ENCODE results near the gene NUP93.

GRCh38 chr16:54421923-54422581, 135.5 kb upstream of the IRX3 start:
- PRO-cap: no peak
- RRBS, 2 experiments: no CpG with 5 or more reads among the region's 4 CpGs

DNA sequence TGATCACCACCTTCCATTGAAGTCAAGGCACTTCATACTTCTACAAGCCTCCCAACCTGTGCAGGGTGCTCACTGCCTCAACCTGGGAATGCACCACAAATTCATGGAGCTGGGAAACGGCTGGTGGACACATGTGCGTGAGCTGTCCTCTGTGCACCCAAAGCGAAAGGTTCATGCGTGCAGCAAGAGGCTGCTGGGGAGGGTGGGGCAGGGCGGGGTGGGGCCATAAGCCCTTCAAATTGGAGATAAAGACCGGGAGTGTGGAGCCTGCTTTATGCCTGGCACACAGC, 302.8 kb upstream of the IRX3 start:
- PRO-cap: no peak
- RRBS, 2 experiments: no CpG with 5 or more reads among the region's 6 CpGs

DNA sequence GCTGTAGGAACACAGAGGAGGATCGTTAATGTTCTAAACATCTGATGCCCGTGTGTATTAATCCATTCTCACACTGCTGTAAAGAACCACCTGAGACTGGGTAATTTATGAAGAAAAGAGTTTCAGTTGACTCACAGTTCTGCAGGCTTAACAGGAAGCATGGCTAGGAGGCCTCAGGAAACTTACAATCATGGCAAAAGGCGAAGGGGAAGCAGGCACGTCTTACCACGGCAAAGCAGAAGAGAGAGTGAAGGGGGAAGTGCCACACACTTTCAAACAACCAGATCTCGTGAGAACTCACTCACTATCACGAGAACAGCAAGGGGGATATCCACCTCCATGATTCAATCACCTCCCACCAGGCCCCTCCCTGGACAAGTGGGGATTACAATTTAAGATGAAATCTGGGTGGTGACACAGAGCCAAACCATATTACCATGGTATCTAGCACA, 56.7 kb upstream of the IRX5 start:
- PRO-cap: no peak
- RRBS, 2 experiments: no CpG with 5 or more reads among the region's 7 CpGs

- PRO-cap: no peak
- RRBS, 2 experiments: no CpG with 5 or more reads among the region's 5 CpGs
Measured at GRCh38 chr16:54922904-54923486, 7.7 kb upstream of the IRX5 start.

GRCh38 chr16:54936468-54937064, 5.9 kb downstream of the IRX5 start:
- PRO-cap: no peak
- RRBS, 2 experiments: 96% methylated on average over 11 of the region's 40 CpGs

GRCh38 chr16:55012812-55013158, 82.1 kb downstream of the IRX5 start:
- PRO-cap: no peak
- RRBS, 2 experiments: no CpG with 5 or more reads among the region's 6 CpGs

GRCh38 chr16:55479829-55480862, 1.1 kb downstream of the MMP2 start:
- PRO-cap: no peak
- RRBS, 2 experiments: 6 to 59% methylated on average over 3 to 4 of the region's 39 CpGs

DNA sequence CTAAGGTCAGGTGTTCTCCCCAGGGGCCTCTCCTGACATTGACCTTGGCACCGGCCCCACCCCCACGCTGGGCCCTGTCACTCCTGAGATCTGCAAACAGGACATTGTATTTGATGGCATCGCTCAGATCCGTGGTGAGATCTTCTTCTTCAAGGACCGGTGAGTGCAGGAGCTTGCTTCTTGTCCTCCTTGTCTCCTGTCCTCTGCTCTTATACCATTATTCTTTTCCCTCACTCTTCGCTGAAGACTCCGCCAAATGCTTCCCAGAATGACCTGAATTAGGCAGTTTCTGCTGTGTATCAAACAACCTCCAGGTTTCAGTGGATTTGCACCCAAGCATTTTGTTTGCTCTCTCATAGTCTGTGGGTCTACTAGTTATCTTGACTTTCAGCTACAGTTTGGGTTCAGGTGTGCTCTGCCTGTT, 14.1 kb downstream of the MMP2 start:
- PRO-cap: no peak
- RRBS, 2 experiments: no CpG with 5 or more reads among the region's 7 CpGs

DNA sequence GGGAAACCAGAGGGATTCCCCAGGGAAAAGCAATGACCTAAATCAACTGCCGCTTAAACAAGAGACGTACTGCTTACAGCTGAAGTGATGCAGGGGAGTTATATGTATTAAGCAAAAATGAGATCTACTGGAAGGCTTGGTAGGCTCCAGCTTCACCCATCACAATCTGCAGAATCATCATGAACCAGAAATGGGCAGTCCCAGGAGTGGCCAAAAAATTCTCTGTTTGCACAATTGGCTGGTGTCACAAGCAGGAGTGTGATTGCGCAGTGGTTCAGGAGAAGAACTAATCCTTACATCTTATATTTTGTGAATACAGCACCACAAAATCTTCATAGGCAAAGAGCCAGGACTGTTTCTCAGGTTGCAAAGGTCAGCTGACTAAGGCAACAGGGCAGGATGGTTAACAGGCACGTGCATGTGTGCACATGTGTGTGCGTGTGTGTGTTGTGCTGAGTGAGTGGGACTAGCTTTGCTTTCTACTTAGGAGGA, 75.9 kb downstream of the CES1 start:
- PRO-cap: no peak
- RRBS, 2 experiments: no CpG with 5 or more reads among the region's 5 CpGs

DNA sequence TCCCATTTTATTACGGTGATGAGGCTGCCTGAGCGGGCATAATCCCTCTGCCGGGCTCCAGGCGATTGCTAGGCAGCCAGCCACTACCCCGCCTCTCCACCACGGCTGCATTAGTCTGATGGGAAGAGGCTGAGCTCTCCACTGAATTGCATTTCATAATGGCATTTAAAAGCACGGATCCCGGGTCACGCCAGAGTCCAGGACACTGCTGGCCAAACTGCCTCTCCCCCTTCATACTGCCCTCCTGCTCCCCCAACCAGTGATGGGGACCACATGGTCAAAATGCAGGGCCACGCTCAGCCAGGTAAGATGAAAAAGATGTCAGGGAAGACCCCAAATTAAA, 88.8 kb upstream of the GNAO1 start:
- PRO-cap: no peak
- RRBS, 2 experiments: no CpG with 5 or more reads among the region's 10 CpGs

- PRO-cap: no peak
- RRBS, 2 experiments: 0 to 2% methylated on average over 12 of the region's 47 CpGs
Measured at GRCh38 chr16:56193957-56194725, 2.9 kb downstream of the GNAO1 start.

DNA sequence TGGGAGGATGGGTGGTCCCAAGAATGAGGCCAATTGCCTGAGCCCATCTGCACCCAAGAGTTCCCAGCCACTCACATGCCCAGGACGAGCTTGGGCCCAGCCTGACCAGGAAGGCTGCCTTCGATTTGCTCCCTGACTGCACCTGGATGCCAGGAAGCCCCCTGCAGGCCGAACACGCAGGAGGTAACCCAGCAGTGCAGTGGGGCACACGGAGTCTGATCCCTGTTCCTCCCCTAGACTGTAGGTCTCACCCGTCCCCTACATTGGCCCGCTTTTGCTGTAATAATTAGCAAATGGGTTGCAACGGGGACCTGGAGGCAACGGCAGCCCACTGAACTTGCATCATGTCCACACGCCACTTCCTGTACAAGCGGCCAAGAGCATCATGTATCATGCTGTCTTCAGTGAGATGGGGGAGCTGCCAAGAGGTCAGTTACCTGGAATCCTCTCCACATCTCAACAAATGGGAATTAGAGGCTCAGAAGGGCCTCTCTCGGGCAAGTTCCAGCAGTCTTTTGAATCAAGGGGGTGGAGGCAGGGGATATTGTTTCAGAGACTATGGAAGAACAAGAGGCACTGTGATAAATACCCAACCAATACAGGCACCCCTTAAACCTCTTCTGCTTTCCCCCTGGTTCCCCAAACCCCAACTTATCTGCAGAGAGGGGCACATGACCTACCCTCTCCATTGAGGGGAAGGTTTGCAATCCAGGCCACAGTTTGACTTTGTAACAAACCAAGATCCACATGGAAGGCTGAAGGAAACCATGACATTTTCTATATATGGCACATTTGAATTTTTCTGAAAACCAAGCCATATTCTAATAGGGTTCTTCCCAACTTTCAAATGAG, 67.3 kb downstream of the AMFR start:
- PRO-cap: no peak
- RRBS, 2 experiments: no CpG with 5 or more reads among the region's 12 CpGs

- PRO-cap: no peak
- RRBS, 2 experiments: no CpG with 5 or more reads among the region's 1 CpG
Measured at GRCh38 chr16:56383970-56384453, 41.3 kb downstream of the AMFR start.

DNA sequence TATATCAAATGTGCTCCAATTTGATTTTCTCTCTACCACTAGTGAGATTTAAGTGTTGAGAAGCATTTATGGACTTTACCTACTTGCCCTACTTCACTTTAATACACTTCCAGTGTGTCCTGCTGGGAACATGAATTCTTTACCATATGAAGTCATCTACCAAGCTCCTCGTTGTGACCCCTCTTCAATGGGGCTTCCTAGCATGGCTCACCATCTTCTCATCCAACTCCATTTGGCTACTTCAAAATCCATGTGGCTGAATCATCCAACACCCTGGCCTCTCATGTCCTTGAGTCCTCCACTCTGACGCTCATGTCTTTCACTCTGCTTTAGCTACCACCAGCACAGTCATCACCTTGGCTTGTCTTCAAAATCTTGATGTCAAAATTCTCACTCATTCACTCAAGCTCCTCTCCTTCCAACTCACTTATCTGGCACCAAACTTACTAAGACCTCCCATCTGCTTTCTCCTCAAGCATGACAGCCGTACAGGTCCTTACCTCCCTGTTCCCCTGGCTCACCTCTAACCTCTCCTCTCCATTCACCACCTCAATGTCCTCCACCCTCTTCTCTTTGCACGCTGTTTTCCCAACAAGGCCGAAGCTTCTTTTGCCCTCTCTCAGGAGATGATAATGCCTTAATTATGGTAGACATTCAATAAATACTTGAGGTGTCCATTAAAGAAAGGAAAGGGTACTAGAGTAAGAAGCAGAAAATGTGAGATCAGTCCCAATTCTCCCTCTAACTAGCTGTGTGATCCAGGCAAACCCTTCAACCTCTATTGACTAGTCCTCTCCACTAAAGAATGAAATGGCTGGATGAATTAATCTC, 35.7 kb downstream of the AMFR start:
- PRO-cap: no peak
- RRBS, 2 experiments: no CpG with 5 or more reads among the region's 5 CpGs

DNA sequence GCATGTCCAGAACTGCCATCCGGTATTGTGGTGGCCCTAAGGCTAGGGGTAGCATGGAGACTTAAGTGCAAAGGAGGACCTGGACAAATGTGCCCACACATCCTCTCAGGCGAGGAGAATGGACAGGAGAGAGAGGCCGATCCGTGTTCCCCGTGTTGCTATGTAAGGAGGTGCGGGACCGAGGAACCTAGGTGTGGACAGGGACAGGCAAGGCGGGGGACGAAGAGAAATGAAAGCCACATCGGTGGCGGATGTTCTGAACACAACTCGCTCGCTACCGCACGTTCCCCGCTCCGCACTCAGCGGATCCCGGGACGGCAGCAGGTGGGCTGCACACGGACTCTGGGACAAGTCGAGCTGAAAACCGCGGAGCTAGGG, 533 bp upstream of the MT1E start:
- PRO-cap: no peak
- RRBS, 2 experiments: 87 to 98% methylated on average over 3 of the region's 24 CpGs

DNA sequence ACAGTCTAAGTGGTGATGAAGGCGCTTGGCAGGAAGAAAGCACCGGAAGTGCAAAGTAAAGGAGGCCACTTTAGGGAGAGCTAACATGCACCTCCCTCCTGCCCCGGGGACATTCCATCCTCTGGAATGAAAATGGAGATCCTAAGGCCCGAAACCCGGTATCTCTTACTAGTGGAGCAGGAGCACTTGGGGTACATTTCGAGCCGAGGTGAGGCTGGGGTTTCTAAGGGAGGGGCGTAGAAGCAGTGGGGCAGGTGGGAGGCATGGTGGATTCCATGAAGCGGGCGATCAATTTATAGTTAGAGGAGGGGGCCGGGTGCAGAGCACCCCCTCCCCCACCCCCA, 4.8 kb downstream of the MT1F start:
- PRO-cap: no peak
- RRBS, 2 experiments: 75 to 87% methylated on average over 1 to 2 of the region's 11 CpGs

DNA sequence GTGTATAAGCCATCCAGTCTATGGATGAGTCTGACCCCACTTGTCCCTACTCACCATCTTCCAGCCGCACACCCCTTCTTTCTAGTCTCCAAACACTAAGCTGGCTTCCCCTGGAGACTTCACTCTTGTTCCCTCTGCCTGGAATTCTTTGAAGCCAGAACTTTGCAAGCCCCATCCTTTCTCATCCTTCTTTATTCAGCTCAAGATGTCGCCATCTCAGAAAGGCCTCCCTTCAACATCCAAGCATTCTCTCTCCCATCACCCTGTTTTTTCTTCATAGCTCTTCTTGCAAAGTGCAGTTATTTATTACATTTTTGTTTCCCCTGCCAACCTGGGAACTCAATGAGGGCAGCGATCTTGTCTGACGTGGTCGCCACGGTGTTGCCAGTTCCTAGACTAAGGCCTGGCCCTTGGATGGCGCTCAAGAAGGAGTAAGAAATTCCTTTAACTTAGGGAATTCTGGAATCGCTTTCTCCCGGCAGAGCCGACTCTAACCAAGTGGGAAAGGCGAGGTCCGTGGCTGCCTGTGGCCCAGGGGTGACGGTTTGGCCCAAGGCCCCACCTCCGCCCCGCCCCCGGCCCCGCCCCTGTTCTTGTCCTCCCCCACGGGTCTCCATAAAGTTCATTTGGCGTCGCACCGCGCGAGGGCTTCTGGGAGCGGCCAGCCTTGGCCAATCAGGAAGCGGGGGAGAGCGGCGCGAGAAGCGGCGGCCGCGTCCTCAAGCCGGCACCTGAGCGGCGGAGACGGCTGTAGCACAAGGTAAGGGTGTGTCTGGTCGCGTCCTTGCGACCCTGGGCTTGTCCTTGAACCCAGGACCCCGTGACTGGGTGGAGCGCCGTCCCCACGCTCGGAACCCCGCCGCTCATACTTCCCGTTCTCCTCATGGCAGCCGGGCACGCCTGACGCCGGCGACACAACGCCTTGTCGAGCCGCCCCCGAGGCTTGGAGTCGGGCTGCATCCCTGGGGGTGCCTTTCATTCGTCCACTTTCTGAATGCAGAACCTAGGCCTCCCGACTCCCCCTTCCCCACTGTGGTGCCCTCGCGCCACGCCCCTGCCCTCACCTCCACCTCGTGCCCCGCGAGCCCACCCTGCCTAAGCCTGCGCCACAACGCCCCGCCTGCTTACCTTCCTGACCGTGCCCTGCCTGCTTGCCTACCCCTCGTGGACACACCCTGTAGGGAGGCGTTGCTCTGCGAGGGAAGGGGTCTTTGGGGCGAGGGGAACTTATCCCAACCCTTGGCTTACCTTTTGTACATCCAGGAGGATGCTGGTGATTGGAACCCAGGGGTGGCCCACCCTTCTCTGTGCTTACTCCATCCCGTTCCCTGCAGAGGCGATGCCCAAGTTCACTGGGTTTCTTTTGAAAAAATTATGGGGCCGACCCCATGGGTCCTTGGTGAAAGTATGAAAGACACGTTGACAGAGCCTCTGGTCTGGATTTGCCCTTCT, at the start of gene NUP93:
Gene NUP93 (plus strand): TSS at position 678 of the 1,452 bp plus-strand sequence.
- PRO-cap: bidirectional peak, plus-strand start at position 678 of the sequence, minus-strand start at position 500 of the sequence; bidirectional peak, plus-strand start at position 1,109 of the sequence, minus-strand start at position 1,131 of the sequence
- RRBS, 2 experiments: 0 to 5% methylated on average over 3 to 6 of the region's 77 CpGs

DNA sequence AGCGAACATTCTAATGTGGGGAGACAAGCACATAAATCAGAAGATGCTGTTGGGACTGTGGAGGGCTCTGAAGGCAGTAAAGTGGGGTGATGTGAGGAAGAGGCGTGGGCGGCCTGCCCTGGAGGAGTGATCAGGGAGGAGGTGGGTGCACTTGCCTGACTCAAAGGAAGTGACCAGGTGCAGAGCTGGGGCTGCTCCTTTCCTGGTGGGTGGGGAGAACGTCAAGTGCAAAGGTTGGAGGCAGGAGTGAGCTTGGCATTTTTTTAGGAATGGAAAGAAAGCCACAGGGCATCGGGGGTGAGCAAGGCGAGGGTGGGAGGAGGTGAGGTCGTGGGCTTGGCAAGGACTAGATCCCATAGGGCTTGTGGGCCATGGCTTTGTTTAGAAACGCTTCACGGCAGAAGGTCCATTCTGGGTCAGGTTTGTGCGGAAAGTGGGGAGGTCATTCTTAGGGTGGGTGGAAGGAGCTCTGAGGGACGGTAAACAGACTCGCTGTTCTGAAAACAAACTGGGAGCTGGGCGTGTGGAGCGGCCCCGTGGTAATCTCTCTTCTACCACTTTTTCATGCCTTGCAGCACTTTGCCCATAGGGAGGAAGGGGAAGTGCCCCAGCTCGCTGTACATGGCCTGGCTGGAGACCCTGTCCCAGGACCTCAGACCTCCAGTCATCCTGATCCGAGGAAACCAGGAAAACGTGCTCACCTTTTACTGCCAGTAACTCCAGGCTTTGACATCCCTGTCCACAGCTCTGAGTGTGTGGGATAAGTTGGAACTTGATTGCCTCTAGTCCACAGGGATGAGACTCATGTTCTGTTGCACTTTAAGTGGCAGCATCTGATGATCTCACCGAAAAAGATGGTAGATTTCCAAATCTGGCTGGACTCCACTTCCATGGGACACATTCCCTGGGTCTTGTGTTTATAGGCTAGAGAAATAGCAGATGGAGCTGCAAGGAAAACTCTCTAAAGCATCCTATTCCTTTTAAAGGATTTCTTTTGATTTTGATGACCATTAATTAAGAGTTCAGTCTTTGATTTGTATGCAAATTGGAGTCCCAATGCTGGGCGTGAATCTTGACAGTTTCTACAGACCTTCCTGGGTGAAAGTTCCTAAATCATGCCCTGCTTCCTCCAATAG, 18.9 kb upstream of the HERPUD1 start:
- PRO-cap: no peak
- RRBS, 2 experiments: no CpG with 5 or more reads among the region's 20 CpGs

DNA sequence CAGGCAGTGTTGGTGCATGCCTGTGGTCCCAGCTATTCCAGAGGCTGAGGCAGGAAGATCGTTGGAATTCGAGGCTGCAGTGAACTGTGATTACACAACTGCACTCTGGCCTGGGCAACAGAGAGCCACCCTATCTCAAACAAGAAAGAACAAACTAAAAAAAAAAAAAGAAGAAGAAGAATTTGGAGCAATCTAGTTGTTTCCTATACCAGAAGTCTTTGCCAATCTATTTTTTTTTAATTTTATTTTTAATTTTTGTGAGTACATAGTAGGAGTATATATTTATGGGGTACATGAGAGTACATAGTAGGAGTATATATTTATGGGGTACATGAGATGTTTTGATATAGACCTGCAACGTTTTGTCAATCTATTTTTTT, 6.1 kb downstream of the CETP start:
- PRO-cap: no peak
- RRBS, 2 experiments: no CpG with 5 or more reads among the region's 3 CpGs

GRCh38 chr16:56990588-56991164, 1.3 kb downstream of the NLRC5 start:
- PRO-cap: no peak
- RRBS, 2 experiments: no CpG with 5 or more reads among the region's 9 CpGs

Data from HEK293 (cell line).